Placental pericyte (primary cell): Measurements from ENCODE around the genes C11orf80 and RHOD.

GRCh38 chr11:66649252-66649901 is 10.9 kb downstream of the RBM4 start:
- CAGE, long polyA plus RNA, result no peak

- CAGE, long polyA plus RNA, result no peak
Measured at GRCh38 chr11:66650010-66650491, 11.5 kb downstream of the RBM4 start.

- CAGE, long polyA plus RNA, result no peak
Measured at GRCh38 chr11:66718210-66719414, 10.4 kb downstream of the SPTBN2 start.

GRCh38 chr11:66743140-66743996 is 1.2 kb upstream of the C11orf80 start:
- CAGE, long polyA plus RNA, result no peak

DNA sequence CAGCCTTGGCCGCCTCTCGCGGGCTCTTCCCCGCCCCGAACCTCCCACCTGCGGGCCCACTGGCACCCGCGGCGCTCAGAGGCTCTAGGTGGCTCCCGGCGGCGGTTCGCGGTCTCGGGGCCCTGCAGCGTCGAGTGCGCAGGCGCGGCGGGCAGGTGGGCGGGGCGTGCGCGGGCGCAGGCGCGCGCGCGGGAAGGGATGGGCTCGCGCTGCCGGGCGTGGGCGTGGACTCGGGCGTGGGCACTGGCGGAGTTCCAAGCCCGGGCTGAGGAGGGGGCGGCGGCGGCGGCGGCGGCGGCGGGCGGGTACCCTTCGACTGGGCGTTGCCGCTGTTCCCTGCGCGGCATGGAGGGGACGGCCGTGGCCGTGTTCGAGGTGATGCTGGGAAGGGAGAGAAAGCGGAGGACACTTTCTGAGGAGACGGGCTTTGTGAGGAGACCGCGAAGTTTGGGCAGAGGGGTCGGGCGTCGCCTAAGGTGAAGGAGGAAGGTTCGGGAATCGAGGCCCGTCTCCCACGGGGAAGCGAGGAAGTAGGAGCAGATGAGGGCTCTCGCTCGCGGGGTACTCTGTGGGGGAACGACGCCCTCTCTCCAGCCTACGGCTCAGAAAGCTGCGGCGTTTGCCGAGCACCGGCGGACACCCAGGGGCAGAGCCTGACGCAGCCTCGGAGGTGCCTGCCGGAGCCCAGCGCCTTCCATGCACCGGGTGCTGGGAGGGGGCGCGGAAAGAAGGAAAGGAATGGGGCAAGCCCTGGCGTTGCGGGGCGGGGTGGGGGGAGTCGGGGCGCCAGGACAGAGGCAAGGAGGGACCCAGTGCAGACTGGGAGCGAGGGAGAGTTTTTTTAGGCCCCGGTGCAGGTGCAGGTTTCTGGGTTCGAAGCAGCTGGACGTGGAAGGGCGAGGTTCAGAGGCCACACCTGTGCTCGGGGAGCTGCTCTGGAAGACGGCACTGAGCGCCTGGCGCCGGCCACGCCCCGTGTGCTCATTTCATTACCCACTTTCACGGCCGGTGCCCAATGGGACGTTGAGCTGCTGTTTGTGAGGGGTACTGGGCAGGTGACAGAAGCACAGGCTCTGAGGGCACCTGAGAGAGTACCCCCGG is at the start of gene C11orf80:
TSS of gene C11orf80 (plus strand) at position 225 of the 1,101 bp plus-strand sequence.
- CAGE, long polyA plus RNA, result no peak

- CAGE, long polyA plus RNA, result no peak
Measured at GRCh38 chr11:66844852-66845759, 1.9 kb downstream of the RCE1 start.

DNA sequence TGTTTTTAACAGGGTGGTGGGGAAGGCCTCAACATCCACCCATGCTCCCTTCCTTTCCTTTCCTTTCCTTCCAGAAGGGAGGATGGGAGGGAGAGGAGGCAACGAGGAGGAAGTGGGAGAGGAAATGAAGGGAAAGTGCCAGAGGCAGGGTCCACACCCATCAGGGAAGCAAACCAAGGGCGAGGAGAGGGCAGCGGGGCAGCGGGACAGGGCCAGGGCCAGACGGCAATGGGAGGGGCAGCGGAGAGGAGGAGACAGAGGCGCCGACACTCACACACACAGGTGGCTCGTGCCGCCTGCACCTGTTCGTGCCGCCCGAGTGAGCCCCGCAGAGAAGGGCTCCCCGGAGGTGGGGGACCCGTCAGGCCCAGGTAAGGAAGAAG is 7.6 kb downstream of the LRFN4 start:
- CAGE, long polyA plus RNA, result no peak

GRCh38 chr11:66877562-66877989 is 20.7 kb downstream of the LRFN4 start:
- CAGE, long polyA plus RNA, result no peak

DNA sequence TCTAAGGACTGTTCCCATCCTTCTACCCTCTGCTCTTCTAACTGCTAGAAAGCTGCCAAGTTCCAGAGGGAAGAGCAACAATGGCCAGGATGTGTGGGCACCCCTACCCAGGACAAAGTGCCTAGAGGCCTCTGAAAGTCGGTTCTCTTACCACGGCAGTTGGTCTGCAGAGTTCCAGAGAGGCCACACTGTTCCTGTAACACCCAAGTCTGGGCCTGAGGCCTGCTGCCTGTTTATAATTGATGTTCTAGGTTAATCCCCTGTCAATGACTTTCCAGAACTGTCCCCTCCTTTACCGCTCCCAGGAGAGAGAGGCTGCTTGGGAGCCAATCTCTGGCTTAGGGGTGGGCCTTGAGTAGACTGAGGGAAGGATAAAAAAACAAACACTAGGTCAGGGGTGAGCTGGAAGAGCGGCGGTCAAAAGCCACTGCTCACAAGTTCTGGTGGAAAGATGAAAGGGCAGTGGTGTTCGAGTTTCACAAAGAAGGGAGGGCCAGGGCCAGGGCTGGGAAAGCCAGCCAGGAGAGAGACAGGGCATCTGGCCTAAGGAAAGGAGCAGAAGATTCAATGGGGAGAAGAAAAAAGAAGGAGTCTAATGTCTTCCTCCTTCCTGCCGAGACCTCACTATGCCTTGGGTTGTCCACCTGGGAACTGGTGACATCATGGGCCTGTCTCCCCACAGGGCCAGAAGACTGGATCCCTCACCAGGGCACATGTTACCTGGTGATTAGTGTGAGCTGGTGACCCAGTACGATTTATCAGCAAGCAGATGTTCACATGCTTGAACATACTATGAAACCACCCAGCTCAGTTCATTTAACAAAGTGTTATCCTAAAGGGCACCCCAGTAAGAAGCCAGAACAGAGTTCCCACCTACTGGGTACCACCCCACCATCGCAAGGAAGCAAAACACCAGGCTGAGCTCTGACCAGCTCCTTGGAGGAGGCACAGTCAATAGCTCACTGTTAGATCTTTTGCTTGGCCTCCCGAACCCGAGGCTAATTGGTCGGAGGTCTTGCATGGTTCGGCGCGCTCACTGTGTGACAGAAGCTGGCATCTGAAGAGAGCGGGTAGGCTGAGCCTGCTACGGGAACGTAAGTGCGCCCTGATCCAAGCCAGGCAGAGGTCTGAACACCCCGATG is 50.1 kb downstream of the PC start:
- CAGE, long polyA plus RNA, result no peak

GRCh38 chr11:67022550-67022917 is 400 bp upstream of the SYT12 start:
- CAGE, long polyA plus RNA, result no peak

DNA sequence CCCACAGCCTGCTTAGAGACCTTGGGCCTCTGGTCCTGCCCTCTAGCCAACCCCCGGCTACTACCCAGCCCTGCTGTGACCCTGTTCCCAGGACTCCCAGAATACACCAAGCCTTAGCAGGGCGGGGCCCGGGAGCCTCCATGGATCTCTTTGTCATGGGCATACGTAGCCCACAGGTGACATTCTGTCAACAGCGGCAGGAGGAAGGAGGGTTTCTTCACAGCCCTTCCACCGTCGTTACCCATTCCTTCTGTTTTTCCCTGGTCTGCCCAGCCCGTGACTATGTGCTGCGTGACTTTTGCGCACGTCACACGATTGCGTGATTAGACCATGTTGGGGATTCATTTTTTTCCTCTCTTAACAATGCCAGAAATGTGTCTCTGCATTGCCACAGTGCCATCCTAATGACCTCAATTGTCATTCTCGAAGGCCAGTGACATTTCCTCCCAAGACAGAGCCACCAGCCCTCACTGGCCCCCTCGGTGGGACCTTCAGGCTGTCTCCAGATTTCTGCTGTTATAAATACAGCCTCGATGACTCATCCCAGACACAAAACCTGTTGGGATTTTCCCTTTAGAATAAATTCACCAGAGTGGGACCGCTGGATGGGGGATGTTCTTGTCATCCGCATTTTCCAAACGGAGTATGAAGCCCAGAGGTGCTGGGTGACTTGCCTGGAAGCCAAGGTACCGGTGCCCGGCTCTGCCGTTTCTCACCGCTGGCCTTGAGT is 9.1 kb downstream of the SYT12 start:
- CAGE, long polyA plus RNA, result no peak

GRCh38 chr11:67056660-67056950 is at the start of gene RHOD:
Gene RHOD (plus strand): TSS chr11:67056847.
- CAGE, long polyA plus RNA, result no peak

DNA sequence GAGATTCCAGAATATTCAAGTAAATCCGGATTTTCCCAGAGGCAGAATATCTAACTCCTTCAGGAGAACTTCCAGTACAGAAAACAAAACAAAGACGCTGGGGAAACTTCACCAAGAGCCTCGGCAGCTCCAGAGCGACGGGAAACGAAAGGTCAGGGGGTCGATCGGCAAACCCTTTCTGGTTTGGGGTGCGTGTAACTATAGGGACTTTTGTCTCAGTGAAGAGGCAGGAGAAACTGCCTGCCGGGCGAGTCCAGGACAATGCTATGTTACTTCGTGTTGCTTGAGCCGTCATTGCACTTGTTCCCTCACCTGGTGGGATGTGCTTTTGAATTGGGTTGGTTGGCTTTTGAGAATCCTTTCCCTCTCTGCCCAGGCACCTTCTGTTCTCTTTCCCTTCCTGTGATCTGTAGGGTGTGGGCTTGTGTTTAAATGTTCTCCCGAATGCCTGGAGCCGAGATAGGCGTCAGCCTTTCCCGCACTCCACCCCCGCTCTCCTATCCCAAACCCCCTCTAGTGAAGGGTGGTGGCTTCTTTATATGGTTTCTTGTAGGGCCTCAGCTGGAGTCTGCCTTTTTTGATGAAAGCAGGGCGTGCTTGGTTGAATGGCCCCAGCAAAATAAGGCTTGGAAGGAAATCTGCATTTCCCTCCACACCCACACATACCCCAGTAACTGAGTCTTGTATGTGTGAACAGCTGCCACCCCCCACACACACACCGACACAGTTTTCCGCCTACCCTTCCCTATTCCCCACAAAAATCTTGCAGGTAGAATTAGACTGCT is 25.9 kb upstream of the GRK2 start:
- CAGE, long polyA plus RNA, result no peak

DNA sequence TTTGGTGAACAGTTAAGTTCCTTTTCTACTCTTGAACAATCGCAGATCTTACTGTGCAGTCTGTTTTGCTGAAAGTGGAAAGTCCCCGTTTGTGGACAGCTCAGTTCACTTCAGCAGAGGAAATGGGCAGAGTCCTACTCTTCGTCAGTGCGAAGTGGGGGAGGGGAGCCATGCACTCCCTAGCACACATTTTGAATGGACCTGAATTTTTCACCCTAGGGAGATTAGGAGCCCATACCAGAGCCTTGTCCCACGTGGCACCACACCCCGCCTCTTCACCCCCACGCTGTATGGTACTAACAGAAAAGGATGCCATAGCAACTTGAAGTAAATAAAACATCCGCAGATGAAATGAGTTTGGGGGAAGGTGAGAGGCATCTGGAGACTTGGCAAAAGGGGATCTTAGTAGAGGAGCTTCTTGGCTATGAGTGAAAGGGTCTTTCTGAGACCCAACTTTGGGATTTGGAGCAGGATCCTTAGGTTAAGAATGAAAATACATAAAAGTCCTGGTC is 25.2 kb upstream of the GRK2 start:
- CAGE, long polyA plus RNA, result no peak

DNA sequence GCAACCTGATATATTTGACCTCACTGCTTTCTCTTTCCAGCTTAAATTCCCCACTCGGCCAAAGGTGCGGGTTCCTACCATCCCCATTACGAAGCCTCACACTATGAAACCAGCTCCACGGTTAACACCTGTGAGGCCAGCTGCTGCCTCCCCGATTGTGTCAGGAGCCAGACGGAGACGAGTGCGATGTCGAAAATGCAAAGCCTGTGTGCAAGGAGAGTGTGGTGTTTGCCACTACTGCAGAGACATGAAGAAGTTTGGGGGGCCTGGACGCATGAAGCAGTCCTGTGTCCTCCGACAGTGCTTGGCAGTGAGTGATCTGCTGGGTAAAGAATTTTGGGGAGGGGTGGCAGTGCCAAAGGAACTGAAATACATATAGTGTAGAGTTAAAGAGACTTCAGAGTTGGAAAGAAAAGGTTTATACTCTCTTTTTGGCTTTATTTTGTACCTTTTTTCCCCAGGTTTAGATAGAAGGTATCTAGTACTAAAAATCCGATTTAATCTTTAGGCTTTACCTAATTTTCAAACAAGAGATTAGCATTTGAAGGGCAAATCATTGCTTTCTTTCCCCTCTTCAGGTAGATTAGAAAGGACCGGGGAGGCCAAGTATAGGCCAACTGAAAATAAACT is 21.0 kb upstream of the GRK2 start:
- CAGE, long polyA plus RNA, result no peak

DNA sequence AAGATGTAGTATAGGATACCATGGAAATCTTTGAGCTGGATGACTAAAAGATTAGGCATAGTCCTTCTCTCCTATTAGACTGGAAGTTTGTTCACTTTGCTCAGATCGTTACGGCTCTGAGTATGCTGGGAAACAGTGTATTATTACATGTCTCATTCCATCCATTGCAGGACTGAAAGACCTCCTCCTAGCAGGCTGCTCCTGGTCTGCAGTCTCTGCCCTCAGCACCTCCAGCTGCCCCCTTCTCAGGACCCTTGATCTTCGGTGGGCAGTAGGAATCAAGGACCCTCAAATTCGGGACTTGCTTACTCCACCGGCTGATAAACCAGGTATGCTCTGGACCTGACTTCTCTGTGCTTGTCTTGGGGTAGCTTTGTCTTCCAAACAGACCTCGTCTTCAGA is 13.0 kb upstream of the GRK2 start:
- CAGE, long polyA plus RNA, result no peak

DNA sequence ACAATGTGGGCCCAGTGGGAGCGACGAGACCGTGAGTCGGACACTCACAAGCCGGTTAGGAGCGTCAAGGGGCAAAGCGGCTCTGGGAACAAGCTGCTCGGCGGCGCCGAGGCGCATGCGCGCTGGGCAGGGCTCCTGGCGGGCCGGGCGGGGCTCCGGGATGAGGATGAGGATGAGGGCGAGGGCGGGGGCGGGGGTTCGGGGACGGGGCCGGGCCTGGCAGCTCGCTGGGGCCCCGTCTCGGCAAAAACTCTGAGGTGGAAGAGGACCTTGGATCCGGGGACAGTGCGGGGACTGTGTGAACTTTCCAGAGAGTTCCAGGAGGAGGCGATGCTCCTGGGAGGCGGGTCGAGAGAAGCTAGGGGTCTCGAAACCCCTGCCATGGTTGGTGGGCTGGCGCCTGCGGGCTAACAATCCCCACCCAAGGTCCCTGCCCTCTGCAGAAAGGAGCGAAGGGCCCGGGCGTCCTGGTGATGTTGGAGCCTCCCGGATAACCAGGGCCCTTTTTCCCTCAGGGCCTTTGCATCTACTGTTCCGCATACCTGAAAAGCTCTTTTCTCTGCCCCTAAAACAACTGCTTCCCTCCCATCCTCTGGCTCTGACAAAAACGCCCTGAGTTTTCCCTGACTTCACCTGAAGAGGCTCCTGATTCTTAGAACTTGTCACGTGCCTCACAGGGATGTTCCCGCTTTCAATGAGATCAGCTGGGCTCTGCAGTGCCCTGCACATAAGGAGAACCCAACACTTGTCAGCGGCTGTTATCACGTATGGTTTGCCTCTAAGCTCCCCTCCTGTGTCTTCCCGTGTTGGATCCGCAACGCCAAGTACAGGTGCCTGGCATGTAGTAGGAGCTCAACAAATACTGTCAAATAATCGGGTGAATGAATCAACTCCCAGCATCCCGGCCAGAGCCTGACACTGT is 4.6 kb upstream of the GRK2 start:
- CAGE, long polyA plus RNA, result no peak

DNA sequence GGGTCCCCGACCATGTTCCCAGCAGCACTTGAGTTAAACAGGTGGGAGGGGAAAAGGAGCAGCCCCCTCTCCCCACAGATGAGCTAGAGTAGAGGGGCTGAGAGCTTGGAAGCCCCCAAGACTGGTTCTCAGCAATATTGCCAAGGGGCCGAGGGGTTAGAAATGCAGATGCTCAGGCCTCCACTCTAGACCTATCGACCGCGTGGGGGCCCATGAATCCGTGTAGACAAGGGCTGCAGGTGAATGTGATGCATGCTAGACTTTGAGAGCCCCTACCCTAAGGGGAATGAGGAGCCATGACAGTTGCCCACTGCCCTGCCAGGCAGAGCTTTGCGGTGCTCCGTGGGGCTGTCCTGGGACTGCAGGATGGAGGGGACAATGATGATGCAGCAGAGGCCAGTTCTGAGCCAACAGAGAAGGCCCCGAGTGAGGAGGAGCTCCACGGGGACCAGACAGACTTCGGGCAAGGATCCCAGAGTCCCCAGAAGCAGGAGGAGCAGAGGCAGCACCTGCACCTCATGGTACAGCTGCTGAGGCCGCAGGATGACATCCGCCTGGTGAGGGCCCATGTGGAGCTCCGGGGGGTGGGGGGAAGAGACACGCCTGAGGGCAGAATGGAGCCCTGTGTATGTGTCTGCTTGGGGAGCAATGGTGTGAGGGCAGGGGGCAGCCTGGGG is 1.3 kb downstream of the SSH3 start:
- CAGE, long polyA plus RNA, result no peak

DNA sequence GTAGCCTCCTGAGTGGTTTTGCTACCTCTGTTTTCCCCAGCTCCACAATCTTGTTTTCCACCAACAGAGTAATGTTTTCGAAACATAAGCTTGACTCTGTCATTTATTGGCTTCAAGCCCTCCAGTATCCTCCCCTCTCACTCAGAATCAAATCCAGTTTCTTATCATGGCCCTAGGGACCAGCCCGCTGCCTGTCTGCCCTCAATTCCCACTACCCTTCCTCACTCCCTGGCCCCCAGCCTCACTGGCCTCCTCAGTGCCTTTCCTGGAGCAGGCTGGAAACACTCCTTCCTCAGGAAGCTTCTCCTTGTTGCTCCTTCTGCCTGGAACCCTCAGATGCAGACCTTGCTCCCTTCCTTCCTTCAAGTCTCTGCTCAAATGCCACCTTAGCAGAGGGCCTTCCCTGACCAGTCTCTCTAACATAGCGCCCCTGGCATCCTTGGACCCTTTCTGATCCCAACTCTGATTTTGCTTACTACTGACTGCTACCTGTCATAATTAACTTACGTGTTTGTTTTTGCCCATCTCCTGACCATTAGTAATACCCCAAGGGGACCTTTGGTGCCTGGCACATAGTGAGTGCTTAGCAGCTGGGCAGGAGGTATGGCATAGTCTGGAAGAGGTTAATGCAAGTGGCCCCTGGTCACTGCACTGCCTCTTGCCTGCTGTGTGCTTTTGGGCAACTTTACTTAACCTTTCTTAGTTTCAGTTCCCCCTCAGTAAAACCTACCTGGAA is 3.7 kb downstream of the POLD4 start:
- CAGE, long polyA plus RNA, result no peak

DNA sequence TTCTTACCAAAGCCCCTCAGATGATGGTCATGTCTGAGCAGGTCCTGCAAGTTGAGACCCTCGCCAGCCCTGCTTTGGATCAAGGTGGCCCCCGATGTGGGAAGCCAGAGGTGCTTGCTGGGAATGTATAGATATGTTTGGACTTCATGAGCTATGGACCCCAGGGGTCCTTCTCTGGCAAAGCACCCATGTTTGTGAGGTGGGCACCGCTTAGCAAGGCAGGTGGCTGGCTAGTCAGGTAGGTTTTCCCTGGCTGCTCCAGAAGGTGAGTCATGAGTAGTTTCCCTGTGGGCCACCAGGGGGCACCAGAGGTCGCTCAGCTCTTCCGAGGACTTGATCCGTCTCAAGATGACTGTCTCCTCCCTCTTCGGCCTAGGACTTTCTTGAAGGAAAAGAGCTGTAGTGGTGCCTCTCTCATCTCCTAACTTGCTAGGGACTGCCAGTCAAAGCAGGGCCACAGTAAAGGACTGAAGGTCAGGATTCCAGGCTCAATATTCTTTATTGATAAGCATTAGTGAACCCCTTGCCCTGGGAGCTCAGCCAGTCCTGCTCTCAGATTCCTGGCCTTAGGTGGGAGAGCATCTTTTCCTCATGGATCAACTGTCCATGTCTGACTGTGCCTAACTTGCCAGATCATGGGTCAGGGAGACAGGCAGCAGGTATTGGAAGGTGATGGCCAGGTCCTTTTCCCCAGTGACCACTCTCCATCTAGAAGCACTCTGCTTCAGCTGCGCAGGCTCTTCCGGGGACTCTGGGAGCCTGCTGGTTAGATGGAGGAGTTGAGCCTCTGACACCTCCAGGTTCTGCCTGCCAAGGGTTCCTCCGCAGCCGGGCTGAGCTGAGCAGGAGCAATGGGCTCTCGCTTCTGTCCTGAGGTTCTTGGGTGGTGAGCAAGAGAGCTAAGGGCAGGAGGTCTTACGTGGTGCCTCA is 2.0 kb downstream of the POLD4 start:
- CAGE, long polyA plus RNA, result no peak